Lower leg skin (tissue), 2 donors: Measurements from ENCODE around the gene TMPRSS13.

- PRO-cap, result no peak
- RAMPAGE, long total RNA, 2 experiments, result no peak in any of the 2 experiments
These were observed 2.7 kb downstream of the APOA1 start for GRCh38 chr11:116834728-116835102.

- PRO-cap, result no peak
- RAMPAGE, long total RNA, 2 experiments, result no peak in any of the 2 experiments
These were observed 15.0 kb upstream of the APOA1 start for GRCh38 chr11:116852060-116853117.

DNA sequence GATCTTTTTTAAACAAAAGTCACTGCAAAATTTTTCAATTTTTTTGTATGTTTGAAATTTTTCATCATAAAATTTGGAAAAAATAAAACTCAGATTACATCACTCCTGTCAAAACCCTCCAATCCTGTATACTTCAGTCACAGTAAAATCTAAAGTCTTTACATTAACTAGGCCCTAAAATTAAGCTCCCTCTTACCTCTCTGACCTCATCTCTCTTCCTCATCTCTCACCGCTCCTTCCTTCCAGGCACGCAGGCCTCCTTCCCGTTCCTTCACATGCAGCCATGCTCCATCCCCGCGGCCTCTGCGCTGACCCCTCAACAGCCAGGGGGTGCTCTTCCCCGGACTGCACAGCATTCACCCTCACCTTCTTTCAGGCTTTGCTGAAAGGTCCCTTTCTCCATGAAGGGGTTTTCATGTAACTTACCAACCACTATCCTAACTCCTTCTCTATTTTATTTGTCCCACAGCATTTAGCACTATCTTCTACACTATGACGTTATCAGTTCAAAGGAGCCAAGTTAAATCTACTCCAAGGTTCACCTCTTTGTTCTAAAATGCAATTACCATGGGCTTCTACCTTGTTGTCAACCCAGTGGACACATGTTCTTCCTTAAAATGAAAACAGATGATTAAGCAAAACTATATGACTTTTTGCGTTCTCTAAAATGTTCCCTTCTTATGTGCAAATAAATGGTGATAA is 57.7 kb upstream of the APOA1 start:
- PRO-cap, result no peak
- RAMPAGE, long total RNA, 2 experiments, result no peak in any of the 2 experiments

DNA sequence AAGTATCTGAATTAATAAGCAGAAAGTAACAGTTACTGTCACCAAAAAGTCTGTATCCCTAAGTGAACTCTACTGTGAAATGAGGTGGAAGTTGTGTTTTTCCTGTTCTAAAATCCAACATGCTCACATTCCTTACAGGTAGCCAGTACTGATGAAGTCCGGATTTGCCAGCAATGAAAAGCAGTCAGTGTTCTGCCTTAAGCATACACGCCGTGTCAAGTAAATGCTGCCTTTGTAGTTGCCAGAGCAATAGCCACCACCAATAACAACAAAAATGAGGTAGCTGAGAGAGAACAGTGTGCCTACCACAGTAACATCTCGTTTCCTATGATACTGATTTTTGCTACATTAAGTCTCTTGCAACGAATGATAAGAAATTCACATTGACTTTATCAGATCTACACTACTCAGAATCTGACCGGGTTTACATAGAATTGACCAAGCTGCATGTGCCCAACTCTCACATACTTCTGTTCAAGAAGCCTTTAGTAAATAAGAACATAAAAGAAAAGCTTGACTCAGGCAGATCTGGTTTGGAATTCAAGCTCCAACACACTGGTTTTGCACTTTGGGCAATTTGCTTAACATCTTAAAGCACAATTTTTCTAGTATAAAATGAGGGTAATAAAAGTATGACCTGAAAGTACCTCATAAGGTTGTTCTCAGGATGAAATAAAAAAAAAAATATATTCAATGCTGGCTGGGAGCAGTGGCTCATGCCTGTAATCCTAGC is 95.3 kb downstream of the SIK3 start:
- PRO-cap, result no peak
- RAMPAGE, long total RNA, 2 experiments, result no peak in any of the 2 experiments

GRCh38 chr11:117097148-117097405 is 1.2 kb downstream of the SIK3 start:
- PRO-cap, result no peak
- RAMPAGE, long total RNA, 2 experiments, result no peak in any of the 2 experiments

GRCh38 chr11:117098534-117099609 is 644 bp upstream of the SIK3 start:
- PRO-cap, result bidirectional peak, plus-strand start at chr11:117098626, minus-strand start at chr11:117098418; bidirectional peak, plus-strand start at chr11:117099189, minus-strand start at chr11:117099054
- RAMPAGE, long total RNA, 2 experiments, result no peak in any of the 2 experiments

DNA sequence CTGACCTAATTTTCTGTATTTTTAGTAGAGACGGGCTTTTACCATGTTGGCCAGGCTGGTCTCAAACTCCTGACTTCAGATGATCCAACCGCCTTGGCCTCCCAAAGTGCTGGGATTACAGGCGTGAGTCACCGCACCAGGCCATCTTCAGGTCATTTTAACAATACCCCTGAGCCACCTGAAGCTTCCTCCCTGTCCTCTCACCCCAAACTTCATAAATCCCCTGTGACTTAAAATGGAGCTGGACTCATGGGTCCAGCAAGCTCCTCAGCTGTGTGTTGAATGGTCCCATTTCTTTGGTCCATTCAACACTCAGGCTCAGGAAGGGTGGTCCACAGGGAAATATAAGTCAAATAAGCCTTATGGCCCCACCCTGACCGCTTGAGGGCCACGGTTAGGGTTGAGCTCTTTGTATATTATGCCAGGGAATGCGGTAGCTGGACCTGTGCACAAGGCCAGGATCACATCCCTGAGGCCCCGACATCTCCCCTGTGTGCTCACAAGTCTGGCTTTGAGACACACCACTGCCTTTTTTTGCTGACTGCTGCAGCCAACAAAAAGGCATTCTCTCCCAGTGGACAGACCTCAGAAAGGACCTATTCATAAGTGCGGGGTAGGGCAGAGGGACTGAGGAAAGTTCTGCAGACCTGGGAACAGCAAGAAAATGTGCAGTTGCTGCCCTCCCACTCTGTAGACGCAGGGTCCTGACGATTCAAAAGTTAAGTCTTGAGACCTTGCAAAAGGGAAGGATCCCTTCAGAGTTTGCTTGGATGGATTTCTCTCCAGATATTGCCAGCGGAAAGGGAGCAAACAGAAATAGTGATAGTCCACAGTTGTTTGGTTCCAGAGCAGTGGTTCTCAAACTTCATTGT is 3.5 kb upstream of the SIDT2 start:
- PRO-cap, result no peak
- RAMPAGE, long total RNA, 2 experiments, result no peak in any of the 2 experiments

- PRO-cap, result unidirectional peak, plus-strand start at chr11:117179157; unidirectional peak, minus-strand start at chr11:117179246; unidirectional peak, minus-strand start at chr11:117179583
- RAMPAGE, long total RNA, 2 experiments, result no peak in any of the 2 experiments
These were observed 784 bp downstream of the SIDT2 start for GRCh38 chr11:117179057-117179996.

DNA sequence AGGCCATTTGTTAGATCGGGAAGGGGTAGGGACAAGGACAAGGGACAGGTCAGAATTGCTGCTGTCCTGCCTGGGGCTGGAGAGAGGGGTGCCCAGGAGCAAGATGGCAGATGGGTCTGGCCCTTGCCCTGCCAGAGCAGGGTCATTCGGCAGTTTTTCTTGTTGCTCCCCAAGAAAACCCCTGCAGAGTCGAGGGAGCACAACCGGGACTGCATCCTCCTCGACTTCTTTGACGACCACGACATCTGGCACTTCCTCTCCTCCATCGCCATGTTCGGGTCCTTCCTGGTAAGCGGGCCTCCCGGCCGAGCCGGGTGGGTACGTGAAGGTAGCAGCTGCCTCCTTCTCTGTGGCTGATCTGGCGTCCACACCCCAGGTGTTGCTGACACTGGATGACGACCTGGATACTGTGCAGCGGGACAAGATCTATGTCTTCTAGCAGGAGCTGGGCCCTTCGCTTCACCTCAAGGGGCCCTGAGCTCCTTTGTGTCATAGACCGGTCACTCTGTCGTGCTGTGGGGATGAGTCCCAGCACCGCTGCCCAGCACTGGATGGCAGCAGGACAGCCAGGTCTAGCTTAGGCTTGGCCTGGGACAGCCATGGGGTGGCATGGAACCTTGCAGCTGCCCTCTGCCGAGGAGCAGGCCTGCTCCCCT is 3.4 kb upstream of the TAGLN start:
- PRO-cap, result no peak
- RAMPAGE, long total RNA, 2 experiments, result no peak in any of the 2 experiments

DNA sequence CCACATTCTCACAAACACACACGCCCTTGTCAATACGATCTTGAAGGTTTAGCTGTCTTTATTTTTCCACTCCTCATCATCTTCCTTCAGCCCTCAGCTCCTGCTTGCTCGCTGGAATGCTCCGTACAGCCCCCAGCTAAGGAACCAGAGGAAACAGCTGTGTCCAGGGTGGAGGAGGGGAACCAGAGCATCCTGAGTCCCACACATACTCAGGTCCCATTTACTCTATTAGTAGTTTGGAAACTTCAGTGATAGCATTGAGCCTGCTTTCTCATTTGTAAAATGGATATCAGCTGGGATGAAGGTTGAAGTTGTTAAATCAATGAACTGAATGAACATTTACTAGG is 13.3 kb downstream of the PCSK7 start:
- PRO-cap, result unidirectional peak, plus-strand start at position 69 of the sequence
- RAMPAGE, long total RNA, 2 experiments, result no peak in any of the 2 experiments

GRCh38 chr11:117230143-117231482 is 1.3 kb downstream of the PCSK7 start:
- PRO-cap, result no peak
- RAMPAGE, long total RNA, 2 experiments, result no peak in any of the 2 experiments

- PRO-cap, result no peak
- RAMPAGE, long total RNA, 2 experiments, result no peak in any of the 2 experiments
These were observed 15.4 kb downstream of the BACE1 start for GRCh38 chr11:117300639-117301045.

- PRO-cap, result no peak
- RAMPAGE, long total RNA, 2 experiments, result no peak in any of the 2 experiments
These were observed 6.5 kb downstream of the FXYD2 start for GRCh38 chr11:117817930-117818655.

- PRO-cap, result no peak
- RAMPAGE, long total RNA, 2 experiments, result no peak in any of the 2 experiments
These were observed 2.1 kb downstream of the FXYD6 start for GRCh38 chr11:117874181-117874846.

- PRO-cap, result no peak
- RAMPAGE, long total RNA, 2 experiments, result start-site peak on the minus strand in 1 of 2 experiments, at chr11:117929371-117929376 at its widest, 23 reads per replicate
These were observed at the start of gene TMPRSS13 for GRCh38 chr11:117929286-117929712. Gene TMPRSS13, minus strand, starts transcription at chr11:117929402.

DNA sequence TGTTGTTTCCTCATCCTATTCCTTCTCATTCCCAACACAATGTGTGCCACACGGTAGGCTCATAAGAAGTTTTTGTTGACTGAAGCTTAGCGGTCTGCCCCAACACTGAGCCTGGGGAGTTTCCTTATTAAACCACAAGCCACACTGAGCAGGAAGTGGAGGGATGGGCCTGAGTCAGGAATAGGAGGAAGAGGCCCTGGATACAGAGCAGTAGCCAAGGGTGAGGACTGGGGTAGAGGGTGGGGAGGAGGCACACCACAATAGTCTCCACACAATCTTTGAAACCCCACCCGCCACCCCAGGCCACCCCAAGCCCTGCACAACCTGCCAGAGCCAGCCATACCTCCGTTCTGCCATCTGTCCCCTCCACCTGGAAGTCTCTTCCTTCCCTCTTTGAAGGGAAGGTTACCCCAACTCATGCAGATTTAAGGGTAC is 15.5 kb upstream of the IL10RA start:
- PRO-cap, result no peak
- RAMPAGE, long total RNA, 2 experiments, result no peak in any of the 2 experiments

DNA sequence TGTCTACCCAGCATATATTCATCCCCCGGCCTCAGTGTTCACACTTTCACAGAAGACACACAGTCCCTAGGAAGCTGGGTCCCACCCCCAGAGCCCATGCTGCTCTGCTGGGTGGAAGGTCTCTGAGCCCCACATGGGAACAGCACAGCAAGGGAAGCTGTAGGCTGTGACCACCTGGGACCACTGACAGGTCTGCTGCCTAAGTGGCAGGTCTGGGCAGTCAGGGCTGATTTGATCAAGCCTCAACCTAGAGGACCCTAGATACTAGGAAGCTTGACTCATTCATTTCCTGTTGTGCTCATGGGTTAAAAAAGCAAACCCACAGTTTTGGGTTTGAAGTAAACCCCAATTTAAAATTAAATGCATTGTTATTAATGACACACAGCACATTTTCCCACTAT is 16.9 kb downstream of the IL10RA start:
- PRO-cap, result no peak
- RAMPAGE, long total RNA, 2 experiments, result no peak in any of the 2 experiments

- PRO-cap, result no peak
- RAMPAGE, long total RNA, 2 experiments, result no peak in any of the 2 experiments
These were observed 30.3 kb upstream of the TMPRSS4 start for GRCh38 chr11:118046625-118046991.

GRCh38 chr11:118083112-118083530 is 3.6 kb downstream of the SMIM35 start:
- PRO-cap, result no peak
- RAMPAGE, long total RNA, 2 experiments, result no peak in any of the 2 experiments

DNA sequence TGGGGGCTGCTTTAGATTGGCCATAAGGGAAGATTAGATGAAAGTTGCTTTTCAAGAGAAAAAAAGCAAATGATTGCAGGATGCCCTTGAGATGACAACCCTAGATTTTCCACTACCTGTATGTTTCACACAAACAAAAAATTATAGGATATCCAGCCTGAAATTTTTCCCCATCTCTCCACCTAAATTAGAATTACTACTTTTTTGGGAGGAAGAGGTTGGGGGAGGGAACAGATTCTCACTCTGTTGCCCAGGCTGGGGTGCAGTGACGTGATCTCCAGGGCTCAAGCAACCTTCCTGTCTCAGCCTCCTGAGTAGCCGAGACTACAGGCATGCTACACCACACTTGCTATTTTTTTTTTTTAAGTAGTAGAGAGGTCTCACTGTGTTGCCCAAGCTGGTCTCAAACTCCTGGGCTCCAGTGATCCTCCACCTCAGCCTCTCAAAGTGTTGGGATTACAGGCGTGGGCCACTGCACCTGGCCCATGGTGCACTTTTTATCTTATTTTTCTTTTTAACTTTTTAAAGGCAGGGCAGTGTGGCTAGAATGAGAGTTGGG is 9.6 kb downstream of the JAML start:
- PRO-cap, result no peak
- RAMPAGE, long total RNA, 2 experiments, result no peak in any of the 2 experiments